ENCODE results near the gene IGFBP2.

GRCh38 chr2:216371019-216371785 is 1.1 kb downstream of the MARCHF4 start:
- RRBS: 2% methylated on average over 23 of the region's 54 CpGs

DNA sequence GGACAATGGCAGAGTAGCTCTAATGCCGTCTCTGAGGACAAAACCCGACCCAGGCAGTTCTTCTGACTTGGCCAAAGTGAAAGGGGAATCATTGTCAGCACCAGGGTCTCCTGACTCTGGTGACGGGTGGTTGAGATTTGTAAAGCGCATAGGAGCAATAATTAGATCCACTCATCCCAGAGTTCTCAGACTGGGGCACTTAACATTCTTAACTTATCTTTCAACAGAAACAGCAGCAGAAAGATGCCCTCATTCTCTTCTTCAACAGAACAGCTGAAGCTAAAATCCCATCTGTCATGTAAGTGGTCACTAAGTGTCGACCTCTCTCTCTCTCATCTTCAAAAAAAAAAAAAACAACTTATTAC is 34.3 kb upstream of the RPL37A start:
- RRBS: no CpG with 5 or more reads among the region's 5 CpGs

DNA sequence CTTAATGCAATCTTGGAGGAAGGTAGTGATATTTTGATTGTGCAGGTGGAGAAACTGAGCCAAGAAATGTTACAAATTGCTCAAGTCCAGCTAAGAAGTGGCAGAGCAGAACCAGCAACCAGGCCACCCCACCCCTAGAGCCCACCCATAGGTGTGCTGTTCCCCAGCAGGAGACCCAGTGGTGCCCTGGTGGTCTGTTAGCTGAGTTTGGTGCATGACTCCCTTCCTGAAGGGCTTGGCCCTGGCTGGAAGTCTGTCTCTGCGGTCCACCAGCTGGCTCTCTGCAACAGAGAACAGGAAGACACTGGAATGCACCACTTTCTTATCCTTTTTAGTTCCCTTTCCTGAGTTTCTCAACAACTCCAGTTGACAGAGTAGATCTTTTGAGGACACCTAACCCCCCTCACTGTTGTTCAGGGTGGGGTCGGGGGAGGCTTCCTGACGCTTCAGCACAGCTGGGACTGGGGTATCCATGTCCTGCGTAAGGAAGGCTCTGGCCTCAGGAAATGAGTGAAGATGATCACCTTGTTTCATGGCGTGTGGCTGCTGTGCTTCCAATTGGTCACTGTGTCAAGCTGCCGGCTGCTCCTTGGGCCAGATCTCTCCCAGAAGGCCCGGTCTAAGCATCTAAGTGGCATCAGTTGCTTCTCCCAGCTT is 11.9 kb upstream of the RPL37A start:
- RRBS: no CpG with 5 or more reads among the region's 7 CpGs

DNA sequence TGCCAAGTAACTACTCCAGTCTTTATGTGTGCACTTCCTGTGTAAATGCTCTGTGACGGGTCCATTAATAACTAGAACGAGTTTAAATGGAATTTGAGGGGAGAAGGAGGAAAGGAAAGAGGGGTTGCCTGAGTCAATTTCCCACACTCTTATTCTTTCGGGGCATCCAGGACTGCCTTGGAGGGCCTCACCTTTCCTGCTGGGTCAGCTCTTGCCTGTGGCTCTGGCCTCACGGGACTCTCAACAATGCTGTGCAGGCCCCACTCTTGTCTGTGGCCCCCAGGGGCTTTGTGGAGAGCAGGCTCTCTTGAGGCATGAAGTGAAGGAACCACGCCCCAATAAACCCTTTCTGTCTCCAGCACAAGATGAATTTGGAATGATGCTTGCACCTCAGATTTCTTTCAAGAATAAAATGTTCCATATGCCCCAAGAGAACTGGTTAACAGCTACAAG is 6.4 kb upstream of the RPL37A start:
- RRBS: no CpG with 5 or more reads among the region's 5 CpGs

GRCh38 chr2:216507498-216508398 is 9.1 kb downstream of the RPL37A start:
- RRBS: no CpG with 5 or more reads among the region's 4 CpGs

DNA sequence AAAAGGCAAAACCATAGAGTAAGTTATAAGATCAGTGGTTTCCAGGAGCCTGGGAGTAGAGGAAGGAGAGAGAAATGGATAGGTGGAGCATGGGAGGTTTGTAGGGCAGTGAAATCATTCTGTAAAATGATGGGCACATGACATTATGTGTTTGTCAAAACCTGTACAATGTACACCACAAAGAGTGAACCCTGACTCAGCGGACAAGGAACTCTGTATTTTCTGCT is 61.8 kb upstream of the IGFBP2 start:
- RRBS: no CpG with 5 or more reads among the region's 1 CpG

- RRBS: 10% methylated on average over 27 of the region's 57 CpGs
Observed at GRCh38 chr2:216632956-216633531, at the start of gene IGFBP2. TSS of gene IGFBP2 (plus strand) at chr2:216633420.

- RRBS: no CpG with 5 or more reads among the region's 9 CpGs
Observed at GRCh38 chr2:216634274-216634572, 1.0 kb downstream of the IGFBP2 start.

- RRBS: no CpG with 5 or more reads among the region's 10 CpGs
Observed at GRCh38 chr2:216637051-216637497, 3.9 kb downstream of the IGFBP2 start.

GRCh38 chr2:216671765-216672272 is 23.5 kb downstream of the IGFBP5 start:
- RRBS: no CpG with 5 or more reads among the region's 8 CpGs

DNA sequence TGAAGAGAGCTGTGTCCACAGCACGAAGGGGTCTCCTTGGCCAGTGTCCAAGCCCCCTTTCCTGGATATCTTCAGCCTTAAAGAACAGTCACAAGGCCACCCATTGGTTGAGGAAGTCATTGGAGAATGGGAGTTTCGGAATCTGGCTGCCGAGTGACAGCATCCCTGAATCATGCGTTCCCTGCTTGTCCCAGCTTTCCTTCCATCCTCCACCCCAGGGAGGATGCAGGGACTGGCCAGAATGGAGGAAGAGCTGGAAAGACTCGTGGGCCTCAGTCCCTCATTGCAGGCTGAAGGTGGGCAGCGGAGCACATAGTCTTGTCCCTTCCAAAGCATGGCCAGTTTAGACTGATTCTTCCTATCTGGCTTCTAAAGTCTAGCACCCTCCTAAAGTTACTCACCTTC is 20.8 kb downstream of the IGFBP5 start:
- RRBS: no CpG with 5 or more reads among the region's 6 CpGs

DNA sequence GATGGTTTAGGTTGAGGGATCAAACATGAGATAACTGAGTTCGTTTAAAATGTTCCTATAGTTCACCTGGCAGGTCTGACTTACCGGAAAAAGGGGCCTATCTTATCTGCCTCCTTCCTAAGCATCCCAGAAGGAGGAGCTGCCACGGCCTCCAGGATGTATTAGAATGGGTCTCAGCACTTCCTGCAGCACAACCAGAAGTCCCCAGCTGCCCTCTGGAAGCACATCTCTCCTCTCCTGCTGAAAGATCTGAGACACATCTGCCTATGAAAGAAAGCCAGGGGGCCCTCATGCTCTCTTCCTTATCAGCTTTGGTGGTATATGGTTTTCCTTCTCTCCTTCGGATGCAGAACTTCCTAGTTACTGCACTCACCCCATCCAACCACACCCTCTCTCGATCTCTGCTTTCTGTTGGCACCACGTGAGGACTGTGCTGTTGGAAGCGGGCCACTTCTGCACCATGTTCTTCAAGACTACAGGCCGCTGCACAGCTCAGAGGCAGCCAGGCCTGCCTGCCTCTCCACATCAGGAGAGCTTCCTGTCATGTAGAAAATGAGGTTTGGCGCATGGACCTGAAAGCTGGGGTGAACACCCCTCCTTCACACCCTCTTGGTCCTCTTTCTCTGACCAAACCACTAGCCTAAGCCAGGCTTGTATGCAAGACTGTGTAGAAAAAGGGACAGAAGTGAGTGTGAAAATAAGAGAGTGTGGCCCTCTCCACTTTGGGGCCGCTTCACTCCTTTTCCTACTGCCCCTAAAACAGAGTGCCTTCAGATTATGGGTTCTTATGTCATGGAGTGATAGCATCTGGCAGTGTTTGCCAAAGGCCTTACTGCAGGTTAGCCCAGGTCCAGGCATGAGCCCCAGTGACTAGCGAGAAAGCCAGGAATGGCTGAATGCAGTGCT is 6.4 kb downstream of the IGFBP5 start:
- RRBS: no CpG with 5 or more reads among the region's 11 CpGs

- RRBS: no CpG with 5 or more reads among the region's 5 CpGs
Observed at GRCh38 chr2:216792000-216792570, 67.8 kb downstream of the TNP1 start.

DNA sequence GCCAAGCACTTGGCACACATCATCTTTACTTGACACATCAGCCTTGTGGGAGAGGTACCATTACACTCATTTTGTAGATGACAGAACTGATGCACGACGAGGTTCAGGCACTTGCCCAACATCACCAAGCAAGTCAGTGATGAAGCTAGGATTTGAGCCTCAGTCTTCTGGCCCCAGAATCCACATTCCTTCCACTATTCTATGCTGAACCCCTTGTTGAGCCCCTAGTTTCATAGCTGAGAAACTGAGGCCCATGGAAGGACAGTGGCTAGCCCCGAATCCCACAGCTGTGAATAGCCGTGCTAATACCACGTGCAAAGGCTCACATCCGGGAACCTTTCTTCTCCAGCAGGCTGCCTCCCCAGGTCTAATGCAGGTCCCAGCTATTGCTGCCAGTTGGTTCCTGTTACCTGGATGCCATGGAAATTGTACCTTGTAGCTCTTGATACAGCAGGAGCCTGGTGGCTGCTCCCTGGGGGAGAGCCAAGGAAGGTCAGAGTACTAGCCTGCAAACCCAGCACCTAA is 30.6 kb downstream of the TNP1 start:
- RRBS: no CpG with 5 or more reads among the region's 6 CpGs

GRCh38 chr2:217672248-217672992 is 330.4 kb downstream of the TNS1 start:
- RRBS: no CpG with 5 or more reads among the region's 5 CpGs

- RRBS: no CpG with 5 or more reads among the region's 6 CpGs
Observed at GRCh38 chr2:217698484-217699280, 304.1 kb downstream of the TNS1 start.

GRCh38 chr2:217808479-217808943 is 194.3 kb downstream of the TNS1 start:
- RRBS: no CpG with 5 or more reads among the region's 3 CpGs

DNA sequence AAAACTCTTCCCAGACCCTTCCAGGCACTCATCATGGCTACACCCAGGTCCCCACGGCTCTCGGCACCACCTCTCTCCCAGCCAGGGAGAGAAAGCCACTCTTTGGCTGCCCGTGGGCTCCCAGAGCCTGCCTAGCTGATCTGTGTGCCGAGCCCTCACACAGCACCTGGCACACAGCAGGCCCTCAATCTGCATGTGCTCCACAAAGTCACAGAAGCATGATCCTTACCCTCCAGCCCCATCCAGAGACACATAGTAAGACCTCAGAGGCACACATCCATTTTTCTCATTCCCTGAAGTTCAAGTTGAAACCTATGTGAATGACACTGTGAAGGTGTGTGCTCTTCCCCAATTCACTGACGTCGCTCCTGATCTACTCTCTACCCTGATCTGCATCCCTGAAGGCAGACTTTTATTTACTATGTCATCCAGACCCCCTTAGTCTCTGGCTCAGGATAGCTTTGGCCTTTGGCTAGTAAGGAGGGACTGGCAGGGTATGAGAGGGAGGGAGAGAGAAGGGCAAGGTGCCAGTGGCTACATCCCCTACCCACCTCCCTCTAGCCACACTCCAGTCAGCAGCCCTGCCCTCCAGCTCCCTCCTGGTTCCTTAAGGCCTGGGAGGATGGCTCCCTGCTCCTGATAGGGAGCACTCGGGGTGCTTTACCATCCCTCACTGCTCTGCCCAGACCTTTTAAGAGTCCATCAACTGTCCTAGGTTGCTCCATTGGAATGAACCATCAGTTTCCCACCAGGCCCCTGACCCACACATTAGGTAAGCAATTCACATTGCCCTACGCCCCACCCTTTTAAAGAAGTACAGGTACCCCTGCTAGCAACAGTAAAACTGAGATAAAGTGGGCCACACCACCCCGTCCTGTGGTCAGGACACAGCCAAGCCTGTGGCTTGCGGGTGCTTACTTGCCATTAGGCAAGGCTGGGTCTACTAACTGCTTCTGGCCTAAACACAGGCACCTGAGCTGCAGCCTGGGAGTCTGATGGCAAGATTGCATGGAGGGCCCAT is 177.7 kb downstream of the TNS1 start:
- RRBS: no CpG with 5 or more reads among the region's 10 CpGs

- RRBS: no CpG with 5 or more reads among the region's 3 CpGs
Observed at GRCh38 chr2:217833916-217834712, 168.7 kb downstream of the TNS1 start.

All from hTERT-HM (cell line).